ENCODE data around the genes GATA2, RAB7A, CFAP92 and ISY1.

DNA sequence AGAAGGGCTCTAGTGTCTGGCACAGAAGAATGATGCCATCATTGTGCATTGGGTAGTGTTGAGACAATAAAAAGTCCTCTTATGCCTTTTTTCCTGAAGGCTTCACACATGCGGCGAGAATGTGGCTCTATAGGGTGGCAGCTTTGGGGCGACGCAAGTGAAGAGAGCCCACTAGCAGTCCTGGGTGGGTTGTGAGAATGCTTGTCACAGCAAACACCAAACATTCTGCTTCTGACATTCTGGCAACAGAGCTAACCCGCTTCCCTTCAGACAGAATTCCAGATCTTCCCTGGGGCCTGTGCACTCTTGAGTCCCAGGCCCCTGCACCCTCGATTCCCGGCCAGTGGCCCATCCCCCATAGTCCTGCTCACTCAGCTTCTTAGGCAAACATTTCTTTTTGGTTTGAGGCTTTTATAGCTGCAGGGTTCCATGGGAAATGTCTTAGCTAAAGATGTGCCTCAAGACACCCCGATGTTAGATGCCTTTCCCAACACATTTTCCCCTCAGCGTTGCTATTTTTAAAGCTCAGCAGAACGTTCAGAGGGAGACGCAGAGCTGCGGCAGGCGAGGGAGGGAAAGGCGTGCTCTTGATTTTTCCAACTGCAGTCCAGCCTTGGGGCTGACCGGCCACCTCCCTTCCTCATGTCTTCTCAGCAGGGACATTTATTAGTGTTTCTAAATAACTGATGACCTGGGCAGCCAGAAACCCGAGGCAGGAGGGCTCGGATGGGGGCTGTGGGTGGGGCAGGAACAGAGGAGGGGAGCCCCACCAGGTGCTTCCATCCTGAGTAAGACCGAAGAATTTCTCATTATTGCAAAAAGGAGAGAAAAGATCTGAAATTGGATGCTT lies 35.2 kb downstream of the ABTB1 start:
- PRO-cap: no peak

GRCh38 chr3:127773791-127774354 lies 48.4 kb downstream of the MGLL start:
- PRO-cap: no peak

DNA sequence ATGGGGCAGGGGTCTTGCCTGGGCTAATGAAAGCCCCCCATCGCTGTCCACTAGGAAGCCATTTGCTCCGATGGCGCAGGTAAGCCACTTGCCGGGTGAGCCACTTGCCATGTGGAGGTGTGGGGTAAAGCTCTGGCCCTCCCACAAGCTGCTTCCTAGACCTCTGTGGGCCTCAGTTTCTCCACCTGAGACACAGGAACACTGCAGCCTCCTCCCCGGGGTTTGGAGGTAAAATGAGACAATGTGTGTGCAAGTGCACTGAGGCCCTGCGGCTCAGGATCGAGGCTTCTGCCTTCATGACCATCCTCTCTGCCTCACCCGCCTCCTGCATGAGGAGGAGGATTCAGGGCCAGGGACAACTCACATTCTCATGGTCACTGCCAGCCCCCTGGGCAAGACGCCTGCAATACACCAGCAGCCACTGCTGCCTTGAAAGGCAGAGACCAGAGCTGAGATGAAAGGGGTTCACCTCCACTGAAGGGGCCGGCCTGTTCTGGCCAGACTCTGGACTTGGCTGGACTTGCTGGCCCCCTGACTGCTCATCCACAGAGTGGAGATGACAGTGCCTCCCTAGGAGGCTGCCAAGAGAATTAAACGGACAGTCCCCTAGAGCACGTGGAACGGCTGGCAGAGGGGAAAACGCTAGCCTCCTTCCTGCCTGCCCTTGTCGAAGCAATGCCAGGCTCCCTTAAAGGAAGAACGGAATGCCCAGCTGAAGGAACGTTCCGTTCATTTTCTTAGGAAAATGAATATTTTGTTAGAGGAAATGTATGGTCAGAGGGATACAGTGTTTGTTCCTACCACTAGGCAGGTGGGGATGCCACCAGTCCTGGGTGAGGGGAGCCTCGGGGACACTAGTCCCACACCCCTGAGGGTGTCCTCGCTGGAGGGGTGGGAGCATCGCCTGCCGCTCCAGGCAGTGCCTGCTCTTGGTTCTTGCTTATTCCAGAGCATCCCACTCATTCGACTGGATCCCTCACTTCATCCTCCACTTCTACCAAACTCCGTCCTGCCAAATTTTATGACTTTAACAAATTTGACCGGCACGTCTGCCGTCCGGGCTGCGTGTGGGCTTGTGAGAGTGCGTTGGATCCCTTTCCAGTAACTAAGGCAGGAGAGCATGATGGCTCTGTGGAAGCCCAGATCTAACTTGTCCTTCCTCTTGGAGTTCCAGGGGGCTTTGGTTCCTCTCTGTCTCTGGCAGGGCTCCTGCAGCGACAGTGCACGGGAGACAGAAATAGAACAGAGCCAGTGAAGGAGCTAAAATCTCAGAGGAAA lies 35.1 kb downstream of the MGLL start:
- PRO-cap: no peak

DNA sequence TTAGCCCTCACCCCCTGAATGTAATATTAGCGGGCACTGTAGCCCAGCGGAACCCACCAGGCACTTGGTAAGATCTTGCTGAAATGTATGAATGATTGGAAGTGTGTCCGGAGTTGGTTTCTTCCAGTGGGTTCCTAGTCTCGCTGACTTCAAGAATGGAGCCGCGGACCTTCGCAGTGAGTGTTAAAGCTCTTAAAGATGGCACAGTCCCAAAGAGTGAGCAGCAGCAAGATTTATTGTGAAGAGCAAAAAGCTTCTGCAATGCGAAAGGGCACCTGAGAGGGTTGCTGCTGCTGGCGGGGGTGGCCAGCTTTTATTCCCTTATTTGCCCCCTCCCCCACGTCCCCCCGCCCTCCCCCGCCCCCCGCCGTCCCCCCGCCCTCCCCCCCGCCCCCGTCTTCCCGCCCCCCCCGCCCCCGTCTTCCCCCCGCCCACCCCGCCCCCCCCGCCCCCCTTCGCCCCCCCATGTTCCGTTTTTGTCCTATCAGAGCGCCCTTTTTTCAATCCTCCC lies 671 bp upstream of the EEFSEC start:
- PRO-cap: no peak

DNA sequence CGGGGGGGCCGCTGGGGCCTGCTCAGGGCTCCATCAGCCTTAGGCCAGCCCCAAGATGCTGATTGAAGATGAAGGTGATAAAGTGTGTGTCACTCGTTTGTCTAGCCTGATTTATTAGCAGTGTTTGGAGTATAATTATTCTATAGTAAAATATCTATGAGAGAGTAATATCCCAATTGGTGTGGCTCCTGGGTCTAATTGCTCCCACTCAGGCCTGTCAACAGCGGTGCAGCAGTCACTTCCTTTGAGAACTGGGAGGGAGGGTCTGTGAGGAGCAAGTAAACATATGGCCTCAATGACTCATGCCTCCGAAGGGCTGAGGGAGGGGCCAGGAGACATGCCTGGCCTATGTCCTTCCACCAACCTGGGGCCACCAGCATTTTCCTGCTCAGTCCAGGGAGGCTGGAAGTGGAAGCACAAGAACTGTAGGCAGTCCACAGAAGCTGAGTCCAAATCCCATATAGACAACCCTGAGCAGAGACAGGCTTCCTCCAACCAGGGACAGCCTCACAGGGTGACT lies 123.2 kb downstream of the DNAJB8 start:
- PRO-cap: no peak

- PRO-cap: no peak
Observed at GRCh38 chr3:128412959-128413292, 53.8 kb downstream of the DNAJB8 start.

GRCh38 chr3:128432168-128433020 lies 34.3 kb downstream of the DNAJB8 start:
- PRO-cap: no peak

DNA sequence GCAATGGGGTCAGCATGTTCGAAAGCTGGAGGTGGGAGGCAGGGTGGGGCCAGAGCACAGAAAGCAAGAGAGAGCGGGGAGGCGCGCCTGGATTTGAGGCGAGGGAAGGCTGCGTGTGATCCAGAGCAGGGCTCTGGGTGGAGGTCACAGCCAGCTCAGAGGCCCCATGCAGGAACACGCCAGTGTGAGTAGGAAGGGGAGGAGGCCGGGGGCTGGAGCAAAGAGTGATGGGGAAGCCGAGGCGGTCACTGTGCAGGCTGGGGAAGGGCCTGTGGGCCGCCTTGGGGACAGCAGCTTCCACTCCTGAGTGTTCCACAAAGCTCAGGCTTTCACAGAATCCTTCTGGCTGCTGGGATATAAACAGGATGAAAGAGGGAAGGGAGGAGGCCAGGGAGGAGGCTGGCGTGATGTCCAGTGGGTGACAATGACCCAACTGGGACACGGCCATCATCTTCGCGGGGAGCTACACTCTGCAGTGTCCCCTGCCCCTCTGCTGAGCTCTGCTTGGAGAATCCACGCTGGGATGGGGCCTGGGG lies 8.6 kb downstream of the DNAJB8 start:
- PRO-cap: no peak

DNA sequence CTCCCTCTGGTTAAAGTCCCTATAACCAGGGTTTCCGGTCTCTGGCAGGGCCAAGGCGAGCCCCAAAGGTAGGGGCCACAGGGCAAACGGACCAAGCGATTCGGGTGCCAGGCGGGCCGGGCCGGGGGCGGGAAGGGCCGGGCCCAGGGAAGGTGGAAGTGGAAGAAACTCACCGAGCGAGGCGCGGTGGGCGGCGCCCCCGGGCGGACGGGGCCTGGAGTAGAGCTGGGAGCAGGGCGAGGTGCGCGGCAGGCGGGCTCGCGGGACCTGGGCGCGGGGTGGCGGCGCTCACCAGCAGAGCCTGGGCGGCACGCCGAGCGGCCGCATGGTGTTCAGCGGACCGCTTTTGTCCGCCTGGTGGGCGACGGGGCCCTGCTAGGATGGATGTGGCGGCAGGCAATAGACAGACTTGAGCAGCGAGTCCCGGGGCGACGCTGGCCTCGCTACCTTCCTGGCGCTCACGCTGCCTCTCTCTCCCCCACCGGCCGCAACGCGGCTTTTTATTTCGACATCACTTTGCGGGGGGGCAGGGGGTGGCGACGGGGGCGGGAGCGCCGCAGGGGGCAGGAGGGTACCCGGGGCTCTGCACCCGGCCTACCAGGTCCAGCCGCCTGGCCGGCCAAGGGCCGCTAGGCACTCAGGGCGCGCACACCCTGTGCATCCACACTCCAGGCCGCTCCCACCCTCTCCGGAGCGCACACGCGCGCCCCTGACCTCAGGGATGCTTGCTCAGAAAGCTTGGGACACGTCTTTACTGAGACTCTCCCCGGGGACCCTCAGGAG lies at the start of gene GATA2:
TSS of gene GATA2 (minus strand) at position 476 of the 783 bp plus-strand sequence.
- PRO-cap: unidirectional peak, minus-strand start at position 475 of the sequence

DNA sequence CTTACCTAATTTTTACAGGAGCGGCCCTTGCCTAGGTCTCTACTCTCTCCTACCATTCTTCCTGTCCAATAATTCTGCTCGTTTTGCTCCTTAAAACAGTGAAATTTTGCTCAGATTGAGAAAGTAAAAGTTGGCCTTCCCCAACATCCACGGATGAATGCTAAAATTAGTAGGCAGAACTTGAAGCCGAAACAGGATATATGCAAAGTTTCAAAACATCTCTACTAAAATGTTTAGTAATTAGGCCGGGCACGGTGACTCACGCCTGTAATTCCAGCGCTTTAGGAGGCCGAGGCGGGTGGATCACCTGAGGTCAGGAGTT lies 711 bp upstream of the RPN1 start:
- PRO-cap: unidirectional peak, minus-strand start at position 155 of the sequence

DNA sequence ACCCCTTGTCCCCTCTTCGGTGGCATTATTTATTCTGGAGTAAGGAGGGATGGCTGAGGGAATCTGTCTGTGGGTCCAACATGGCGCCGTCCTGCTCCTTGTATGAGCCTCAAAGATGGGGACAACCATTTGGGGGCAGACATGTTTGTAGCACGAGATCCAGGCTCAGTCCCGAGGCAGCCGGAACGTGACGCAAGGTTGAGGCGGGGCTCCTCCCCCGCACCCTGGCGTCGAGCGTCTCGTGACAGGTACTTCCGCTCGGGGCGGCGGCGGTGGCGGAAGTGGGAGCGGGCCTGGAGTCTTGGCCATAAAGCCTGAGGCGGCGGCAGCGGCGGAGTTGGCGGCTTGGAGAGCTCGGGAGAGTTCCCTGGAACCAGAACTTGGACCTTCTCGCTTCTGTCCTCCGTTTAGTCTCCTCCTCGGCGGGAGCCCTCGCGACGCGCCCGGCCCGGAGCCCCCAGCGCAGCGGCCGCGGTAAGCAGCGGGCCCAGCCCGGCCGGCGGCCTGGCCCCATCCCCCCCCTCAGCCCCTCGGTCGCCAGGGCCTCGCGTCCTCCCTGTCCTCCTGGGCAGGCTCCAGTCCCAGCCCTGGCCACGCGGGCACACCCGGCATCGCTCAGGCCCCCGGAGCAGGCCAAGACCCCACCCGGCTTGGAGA lies at the start of gene RAB7A:
TSS of gene RAB7A (plus strand) at position 298 of the 657 bp plus-strand sequence.
- PRO-cap: bidirectional peak, plus-strand start at position 272 of the sequence, minus-strand start at position 104 of the sequence

GRCh38 chr3:128779475-128780059 lies 53.6 kb downstream of the RAB7A start:
- PRO-cap: no peak

GRCh38 chr3:128808772-128809024 lies 70.7 kb upstream of the ACAD9 start:
- PRO-cap: no peak

DNA sequence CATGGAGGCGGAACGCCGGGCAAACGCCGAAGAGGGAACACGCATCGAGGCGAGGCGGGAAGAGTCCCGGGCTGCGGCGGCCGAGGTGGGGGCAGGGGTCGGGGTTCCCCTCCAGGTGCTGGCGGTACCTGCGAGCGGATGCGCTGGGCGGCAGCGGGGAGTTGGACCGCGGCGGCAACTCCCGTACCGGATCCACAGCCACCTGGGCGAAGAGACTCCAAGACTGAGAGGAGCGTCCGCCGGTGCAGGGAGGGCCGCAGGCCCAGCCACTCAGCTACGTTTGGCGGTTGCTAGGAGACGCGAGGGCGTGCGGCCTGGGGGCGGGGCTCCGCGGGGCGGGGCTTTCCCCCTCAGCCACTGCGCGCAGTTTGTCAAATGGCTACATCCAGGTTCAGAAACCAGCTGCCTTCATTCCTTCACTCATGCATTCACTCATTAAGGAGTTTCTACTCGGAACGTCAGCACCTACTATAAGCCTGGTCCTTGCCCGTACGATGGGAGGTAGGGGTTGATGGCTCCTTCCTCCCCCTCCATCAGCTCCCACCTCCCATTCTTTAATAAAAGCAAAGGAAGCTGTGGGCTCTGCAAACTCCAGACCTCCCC lies at the start of gene CFAP92:
TSS of gene CFAP92 (minus strand) at position 225 of the 603 bp plus-strand sequence.
- PRO-cap: bidirectional peak, plus-strand start at position 374 of the sequence, minus-strand start at position 204 of the sequence

- PRO-cap: no peak
Observed at GRCh38 chr3:129001776-129002513, 841 bp downstream of the EFCC1 start.

- PRO-cap: bidirectional peak, plus-strand start at chr3:129027276, minus-strand start at chr3:129027124
Observed at GRCh38 chr3:129026595-129027806, 25.9 kb downstream of the EFCC1 start.

DNA sequence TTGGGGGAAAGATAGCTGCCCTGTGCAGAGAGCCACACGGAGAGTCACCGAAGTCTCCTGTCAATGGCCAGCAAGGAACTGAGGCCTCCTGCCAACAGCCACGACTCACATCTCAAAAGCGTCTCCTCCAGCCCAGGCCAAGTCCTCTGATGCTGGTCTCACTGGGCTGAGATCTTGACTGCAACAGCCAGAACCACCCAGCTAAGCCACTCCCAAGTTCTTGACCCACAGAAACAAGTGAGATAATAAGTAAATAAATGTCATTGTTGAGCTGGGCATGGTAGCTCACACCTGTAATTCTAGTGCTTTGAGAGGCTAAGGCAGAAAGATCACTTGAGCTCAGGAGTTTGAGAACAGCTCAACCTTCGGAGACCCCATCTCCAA lies 8.5 kb upstream of the GP9 start:
- PRO-cap: no peak

DNA sequence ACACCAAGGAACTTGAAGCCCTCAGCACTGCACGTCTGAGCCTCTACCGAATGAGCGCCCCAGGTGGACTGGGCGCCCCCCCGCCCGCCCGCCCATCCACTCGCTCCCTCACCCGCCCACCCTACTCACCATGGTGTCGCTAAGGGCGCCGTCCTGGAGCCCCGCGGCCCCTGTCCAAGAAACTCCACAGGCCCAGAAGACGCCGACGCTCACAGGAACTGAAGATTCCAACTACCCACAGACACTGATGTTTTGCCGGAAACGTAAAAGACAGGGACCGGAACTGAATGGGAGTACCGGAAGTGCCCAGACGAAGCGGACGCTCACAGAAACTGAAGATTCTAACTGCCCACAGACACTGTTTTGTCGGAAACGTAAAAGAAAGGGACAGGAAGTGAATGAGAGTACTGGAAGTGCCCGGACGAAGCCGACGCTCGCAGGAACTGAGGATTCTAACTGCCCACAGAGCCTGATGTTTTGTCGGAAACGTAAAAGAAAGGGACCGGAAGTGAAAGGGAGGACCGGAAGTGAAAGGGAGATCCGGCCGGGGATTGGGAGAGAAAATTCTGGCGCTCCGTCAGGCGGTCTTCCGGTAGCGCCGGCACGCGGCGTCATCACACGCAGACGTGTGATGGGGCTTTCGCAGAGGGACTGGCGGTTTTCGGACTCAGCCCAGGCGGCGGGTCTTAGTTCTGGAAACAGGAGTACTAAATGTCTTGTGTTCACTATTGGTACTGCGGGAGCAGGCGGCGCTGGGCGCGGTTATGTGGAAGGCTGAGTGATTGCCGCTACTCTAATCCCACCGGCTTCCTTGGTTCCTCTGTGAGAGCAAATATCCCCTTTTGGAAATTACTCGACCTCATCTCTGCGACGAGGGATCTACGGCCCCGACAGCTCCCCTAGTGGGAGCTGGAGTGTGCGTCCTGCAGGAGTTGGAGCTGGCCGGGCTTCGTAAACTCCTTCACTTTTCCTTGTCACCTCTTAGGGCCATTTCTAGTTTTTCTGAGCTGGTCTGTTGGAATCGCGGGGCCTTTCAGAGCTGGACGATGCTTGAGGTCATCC lies at the start of gene ISY1:
TSS of gene ISY1 (minus strand) at position 220 of the 1,062 bp plus-strand sequence.
- PRO-cap: bidirectional peak, plus-strand start at position 390 of the sequence, minus-strand start at position 220 of the sequence; bidirectional peak, plus-strand start at position 631 of the sequence, minus-strand start at position 445 of the sequence

- PRO-cap: no peak
Observed at GRCh38 chr3:129161906-129162473, 1.1 kb upstream of the ISY1 start.

DNA sequence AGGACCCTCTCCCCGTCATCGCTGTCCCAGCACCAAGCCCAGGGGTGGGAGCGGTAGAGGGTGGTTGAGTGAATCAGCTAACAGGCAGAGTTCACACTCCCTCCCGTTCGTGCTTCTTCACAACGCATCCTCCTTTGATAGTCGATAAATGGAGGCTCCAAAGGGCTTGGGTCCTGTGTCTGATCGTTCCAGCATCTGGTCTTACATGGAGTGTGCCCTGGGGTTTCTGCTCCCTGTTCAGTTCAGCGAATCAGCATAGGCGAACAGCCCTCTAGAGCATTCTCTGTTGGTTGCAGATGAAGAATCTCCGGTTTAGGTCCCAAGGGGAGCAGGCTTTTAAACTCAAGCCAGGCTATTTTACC lies 785 bp upstream of the HMCES start:
- PRO-cap: bidirectional peak, plus-strand start at position 299 of the sequence, minus-strand start at position 197 of the sequence

All from pulmonary lymph node (tissue), 1 donor.